Right cardiac atrium (tissue), 1 donor: ENCODE measurements around the genes FBL and ZNF780A.

- PRO-cap: no peak
Observed at GRCh38 chr19:39352512-39353034, 10.4 kb downstream of the SAMD4B start.

DNA sequence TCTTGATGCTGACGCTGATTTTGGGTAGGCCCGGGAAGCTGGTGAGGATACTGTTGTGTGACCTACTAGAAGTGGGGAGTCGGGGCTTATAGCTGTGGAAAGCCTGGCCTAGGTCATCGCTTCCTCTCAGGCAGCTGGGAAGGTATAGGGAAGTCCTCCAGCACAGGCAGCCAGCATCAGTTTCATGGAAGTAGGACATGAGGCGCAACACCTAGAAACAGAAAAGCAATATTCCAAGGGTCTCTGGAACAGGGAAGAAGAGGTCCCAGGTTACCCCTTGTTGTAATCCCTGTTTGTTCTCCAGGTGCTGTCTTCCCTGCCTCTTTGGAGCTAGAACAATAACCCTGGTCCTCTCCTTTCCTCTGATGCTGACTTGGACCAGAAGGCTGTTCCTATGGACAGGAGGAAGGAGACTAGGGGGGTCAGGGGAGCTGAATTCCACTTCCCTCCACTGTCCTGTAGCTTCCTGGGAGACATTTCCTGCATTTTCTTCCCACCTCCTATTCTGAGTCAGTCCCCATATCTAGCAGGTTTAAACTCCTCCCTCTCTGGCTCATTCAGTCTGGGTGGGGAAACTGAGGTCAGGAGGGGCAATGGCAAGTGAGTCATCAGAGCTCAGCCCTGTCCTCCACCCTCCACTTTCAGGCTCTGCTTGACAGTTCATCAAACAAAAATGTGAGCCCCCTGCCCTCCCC, 20.2 kb downstream of the SAMD4B start:
- PRO-cap: no peak

DNA sequence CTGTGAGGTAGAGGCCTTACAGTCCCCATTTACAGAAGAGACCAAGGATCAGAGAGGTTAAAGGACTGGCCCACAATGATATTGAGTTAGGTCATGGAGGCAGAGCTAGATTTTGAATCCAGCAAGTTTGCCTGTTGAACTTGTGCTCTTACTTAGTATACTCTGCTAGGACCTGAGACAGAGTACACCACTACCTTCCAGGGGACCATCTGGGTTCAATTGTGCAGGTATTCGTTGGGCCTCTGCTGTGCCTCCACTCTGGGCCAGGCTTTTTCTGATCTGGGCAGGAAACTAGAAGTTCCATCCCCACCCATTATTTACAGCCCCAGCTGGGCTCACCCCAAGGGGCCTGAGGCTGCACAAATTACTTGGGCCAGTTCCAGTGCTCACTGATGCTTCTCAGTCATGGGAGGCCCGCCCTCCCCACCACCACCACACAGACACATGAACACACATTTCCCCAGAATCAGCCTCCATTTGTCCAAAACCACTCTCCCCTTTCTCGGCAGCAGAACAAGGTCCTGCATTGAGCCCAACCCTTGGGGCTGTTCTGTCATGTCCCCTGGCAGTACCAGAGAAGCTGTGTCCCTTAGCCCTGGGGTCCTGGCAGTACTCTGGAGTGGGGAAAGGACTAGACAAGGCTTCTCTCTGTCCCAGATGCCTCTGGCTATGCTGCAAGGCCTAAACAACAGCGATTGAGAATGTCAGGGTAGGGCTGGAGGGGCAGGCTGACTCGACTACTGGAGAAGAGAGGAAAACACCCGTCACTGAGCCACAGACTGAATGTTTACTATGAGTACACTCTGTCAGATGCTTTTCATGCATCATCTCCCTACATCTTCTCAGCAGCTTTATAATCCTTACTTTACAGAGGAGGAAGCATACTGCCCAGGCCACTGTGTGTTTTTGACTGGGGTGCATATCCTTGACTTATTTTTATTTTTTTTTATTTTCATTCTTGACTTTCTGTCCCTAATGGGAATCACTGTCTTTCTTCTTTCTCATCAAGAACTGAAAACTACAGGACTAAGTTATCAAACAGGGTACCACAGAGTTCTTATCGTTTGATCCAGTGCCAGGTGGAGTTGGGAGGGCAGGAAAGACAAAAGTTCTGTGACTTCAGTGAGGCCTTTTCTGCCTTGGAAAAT, 21.8 kb downstream of the SAMD4B start:
- PRO-cap: bidirectional peak, plus-strand start at position 484 of the sequence, minus-strand start at position 281 of the sequence

- PRO-cap: no peak
Observed at GRCh38 chr19:39457523-39458242, 12.3 kb downstream of the SUPT5H start.

DNA sequence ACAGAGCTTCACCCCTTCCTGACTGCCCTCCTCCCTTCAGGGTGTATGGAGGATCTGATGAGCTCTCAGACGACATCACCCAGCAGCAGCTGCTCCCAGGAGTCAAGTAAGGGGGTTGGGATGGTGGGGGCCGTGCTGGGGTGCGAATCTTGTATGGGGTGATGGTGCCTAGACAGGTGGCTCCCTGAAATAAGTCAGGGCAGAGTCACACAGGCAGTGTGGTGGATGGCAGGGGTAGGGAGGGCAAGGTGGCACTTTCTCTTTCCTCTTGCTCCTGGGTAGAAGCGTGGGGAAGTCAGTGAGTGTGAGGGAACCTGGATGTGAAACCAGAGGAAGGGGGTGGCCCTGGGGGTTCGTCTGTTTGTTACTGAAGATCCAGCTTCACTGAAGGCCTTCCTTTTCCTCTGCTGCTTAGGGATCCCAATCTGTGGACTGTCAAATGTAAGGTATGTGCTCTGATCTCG, 13.8 kb downstream of the SUPT5H start:
- PRO-cap: no peak

DNA sequence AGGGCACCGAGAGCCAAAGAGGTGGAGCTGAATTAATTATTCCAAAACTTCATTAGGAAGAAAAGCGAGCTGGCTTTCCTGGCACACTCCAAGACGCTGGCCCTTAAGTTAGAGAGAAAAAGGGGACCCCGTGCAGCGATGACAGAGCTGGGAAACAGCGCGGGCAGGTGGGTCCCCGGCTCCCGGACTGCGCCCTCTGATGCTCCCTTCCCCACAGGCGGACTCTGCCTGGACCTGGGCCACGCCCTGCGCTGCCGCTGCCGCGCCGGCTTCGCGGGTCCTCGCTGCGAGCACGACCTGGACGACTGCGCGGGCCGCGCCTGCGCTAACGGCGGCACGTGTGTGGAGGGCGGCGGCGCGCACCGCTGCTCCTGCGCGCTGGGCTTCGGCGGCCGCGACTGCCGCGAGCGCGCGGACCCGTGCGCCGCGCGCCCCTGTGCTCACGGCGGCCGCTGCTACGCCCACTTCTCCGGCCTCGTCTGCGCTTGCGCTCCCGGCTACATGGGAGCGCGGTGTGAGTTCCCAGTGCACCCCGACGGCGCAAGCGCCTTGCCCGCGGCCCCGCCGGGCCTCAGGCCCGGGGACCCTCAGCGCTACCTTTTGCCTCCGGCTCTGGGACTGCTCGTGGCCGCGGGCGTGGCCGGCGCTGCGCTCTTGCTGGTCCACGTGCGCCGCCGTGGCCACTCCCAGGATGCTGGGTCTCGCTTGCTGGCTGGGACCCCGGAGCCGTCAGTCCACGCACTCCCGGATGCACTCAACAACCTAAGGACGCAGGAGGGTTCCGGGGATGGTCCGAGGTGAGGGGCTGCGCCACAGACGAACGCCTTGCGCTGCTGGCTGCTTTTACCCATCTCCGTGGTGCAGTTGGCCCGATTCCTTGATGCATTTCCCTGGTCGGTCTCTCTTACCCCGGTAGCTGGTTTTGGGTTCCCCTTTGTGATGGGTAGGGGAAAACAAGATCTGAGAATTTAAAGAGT, 7.8 kb upstream of the SELENOV start:
- PRO-cap: no peak

DNA sequence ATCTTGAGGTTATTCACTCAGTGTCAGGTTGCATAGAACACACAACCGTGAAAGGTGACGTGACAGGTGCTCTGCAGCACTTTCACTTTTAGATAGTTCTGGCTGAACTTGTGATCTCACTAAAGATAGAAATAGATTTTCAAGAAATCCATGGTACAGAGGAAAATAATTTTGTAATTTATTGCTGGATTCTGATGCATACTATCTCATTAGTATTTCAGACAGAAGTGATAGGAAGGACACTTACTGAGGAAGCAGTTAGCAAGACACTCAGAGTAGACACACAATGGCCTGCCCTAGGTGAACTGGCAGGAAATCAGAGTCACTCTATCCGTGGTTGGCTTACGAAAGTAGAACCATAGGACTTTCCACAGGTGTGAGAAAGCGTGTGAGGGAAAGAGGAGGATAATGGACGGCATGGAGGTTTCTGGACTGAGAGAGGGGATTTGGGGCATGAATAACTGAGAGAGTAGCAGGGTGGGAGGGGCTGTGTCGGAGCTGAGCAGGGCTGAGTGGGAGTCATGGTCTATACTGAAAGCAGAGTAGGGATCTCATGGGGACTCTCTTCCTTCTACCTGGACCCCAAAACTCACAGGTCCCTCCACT, 18.6 kb upstream of the EID2 start:
- PRO-cap: no peak

GRCh38 chr19:39796087-39796286, 17.3 kb downstream of the LEUTX start:
- PRO-cap: no peak

- PRO-cap: no peak
Observed at GRCh38 chr19:39839697-39840593, 6.0 kb upstream of the DYRK1B start.

- PRO-cap: bidirectional peak, plus-strand start at chr19:39846470, minus-strand start at chr19:39846372
Observed at GRCh38 chr19:39845530-39846605, at the start of gene FBL. TSS of gene FBL (minus strand) at chr19:39846379.

DNA sequence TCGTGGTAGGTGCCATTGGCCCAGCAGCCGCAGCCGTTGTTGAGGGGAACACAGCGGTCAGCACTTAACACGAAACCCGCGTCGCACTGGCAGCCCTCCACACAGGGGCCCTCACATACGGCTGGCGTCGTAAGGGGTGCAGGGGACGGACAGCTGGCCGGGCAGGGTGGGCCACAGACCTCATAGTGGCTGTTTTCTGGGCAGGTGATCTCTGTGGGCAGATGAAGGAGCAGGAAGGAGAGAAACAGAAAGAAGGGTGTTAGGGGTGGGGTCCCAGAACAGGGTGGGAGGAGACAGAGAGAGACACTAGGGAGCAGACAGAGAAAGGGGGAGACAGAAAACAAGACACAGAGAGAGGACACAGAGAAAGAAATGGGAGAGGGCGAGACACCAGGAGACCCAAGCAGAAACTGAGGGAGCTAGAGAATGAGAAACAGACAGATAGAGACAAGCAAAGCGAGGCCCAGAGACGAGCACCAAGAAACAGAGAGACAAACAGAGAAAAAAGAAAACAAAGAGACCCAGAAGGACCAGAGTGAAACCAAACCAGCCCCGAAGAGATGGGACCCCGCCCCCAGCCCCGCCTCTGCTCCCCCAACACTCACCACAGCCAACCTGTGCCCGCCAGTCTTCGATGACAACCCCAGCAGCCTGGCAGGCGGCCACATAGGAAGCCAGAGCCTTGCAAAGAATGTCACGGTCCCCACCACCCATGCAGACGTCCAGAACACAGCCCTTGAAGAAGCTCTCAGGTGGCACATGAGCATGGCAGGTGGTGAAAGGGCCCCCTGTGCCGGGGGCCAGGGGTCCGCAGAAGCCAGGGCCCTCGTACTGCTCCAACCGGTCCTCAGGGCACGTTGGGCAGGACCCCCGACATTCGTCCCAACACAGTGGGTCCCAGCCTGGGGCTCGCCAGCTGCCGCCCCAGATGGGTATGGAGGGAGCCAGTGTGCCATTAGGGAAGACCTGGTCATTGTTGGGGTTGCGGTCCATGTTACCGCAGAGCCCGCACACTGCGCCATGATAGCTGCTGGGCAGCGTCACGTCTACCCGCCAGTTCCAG, 47.5 kb upstream of the FBL start:
- PRO-cap: no peak

DNA sequence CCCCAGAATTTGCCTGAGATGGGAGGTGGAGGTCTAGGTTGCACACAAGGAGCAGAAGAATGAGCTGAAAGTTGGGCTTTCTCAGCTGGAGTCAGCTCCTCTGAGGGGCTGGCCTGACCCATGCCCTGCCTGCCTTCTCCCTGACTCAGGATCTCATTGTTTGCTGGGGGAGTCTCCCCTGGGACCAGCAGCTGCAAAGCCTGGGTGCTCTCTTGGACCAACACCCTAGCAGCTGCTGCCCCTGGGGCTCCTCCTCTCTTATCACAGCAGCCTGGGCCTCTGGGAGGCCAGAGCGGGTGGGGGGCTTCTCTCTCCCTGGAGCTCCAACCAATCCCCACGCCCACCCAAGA, 35.0 kb upstream of the PSMC4 start:
- PRO-cap: no peak

- PRO-cap: bidirectional peak, plus-strand start at chr19:40090384, minus-strand start at chr19:40090213; bidirectional peak, plus-strand start at chr19:40090560, minus-strand start at chr19:40090556; bidirectional peak, plus-strand start at chr19:40090990, minus-strand start at chr19:40090938
Observed at GRCh38 chr19:40089910-40091271, at the start of gene ZNF780A. TSS of gene ZNF780A (minus strand) at chr19:40090943.

- PRO-cap: no peak
Observed at GRCh38 chr19:40256805-40257488, 28.2 kb downstream of the AKT2 start.

DNA sequence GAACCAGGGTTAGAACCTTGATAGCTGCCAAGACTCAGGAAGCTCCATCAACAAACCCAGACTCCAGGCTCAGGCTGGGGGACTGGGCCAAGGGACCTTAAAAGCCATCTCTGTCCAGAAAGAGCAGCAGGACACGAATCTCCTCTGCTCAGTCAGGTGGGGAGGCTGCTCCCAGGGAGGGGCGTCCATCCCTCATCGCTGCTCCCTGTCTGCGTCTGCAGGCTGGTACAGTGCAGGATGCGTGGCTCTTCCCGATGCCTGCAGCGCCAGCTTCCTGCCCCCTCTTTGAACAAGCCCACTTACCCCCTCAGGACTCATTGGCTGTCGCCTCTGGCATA, 21.6 kb downstream of the AKT2 start:
- PRO-cap: no peak

DNA sequence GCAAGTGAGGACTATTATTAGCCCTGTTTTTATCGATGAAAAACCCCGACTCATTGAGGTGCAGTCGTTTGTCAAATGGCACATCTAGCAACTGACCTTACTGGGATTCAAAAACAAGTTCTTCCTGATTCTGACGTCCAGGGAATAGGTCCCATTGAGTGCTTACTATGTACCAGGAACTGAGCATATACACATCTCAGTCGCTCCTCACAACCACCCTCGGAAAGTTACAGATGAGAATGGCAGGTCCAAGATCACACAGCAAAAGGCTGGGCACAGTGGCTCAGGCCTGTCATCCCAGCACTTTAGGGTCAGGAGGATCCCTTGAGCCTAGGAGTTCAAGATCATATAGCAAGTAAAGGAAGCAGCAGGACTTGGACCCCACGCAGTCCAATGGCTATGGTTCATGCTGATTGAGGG, 3.6 kb downstream of the C19orf47 start:
- PRO-cap: no peak

GRCh38 chr19:40358565-40359135, 10.2 kb downstream of the PLD3 start:
- PRO-cap: no peak

DNA sequence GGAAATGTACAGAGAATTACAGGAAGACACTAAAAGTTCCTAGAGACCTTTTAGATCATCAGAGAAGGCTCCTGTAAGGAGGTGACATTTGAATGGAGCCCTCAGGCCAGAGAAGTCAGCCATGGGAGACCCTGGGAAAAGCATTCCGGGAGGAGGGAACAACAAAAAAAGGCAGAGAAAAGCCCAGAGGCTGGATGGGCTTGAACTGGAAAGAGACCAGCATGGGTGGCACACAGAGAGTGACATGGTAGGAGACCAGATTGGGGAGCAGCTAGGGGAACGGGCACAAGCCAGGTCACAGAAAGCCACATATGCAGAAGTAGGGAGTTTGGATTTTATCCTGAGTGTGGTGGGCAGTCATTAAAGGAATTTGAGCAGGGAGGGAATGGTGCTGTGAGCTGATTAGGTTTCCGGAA, 1.2 kb downstream of the SERTAD1 start:
- PRO-cap: unidirectional peak, plus-strand start at position 84 of the sequence

- PRO-cap: bidirectional peak, plus-strand start at chr19:40443436, minus-strand start at chr19:40443120
Observed at GRCh38 chr19:40442958-40443655, 1.0 kb downstream of the SERTAD3 start.

- PRO-cap: no peak
Observed at GRCh38 chr19:40461416-40462425, 3.8 kb downstream of the BLVRB start.